AG04449 (cell line): Measurements from ENCODE around the gene FAT1.

DNA sequence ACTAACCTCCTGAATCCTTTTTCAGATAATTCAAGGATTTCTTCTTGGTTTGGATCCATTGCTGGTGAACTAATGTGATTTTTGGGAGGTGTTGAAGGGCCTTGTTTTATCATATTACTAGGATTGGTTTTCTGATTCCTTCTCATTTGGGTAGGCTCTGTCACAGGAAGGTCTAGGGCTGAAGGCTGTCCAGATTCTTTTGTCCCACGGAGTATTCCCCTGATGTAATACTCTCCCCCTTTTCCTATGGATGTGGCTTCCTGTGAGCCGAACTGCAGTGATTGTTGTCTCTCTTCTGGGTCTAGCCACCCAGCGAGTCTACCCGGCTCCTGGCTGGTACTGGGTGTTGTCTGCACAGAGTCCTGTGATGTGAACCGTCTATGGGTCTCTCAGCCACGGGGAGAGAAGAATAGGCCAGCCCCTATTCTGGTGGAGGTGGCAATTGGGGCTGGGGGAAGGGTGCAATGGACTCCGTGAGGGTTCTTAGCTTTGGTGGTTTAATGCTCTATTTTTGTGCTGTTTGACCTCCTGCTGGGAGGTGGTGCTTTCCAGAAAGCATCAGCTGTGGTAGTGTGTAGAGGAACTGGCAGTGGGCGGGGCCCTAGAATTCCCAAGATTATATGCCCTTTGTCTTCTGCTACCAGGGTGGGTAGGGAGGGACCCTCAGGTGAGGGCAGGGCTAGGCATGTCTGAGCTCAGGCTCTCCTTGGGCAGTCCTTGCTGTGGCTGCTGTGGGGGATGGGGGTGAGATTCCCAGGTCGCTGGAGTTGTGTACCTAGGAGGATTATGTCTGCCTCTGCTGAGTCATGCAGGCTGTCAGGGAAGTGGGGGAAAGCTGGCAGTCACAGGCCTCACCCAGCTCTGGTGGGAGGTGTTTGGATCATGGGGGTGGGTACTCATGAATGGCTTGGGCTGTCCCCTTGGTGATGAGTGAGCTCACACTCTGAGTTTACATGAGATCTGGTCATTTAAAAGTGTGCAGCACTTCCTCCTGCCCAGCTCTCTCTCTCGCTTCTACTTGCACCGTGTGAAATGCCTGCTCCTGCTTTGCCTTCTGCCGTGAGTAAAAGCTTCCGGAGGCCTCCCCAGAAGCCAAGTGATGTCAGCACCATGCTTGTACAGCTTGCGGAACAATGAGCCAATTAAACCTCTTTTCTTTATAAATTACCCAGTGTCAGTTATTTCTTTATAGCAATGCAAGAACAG lies 24.3 kb upstream of the PDLIM3 start:
- RRBS: no CpG with 5 or more reads among the region's 14 CpGs

- RRBS: no CpG with 5 or more reads among the region's 10 CpGs
Measured at GRCh38 chr4:185724454-185725326, 87.3 kb downstream of the SORBS2 start.

DNA sequence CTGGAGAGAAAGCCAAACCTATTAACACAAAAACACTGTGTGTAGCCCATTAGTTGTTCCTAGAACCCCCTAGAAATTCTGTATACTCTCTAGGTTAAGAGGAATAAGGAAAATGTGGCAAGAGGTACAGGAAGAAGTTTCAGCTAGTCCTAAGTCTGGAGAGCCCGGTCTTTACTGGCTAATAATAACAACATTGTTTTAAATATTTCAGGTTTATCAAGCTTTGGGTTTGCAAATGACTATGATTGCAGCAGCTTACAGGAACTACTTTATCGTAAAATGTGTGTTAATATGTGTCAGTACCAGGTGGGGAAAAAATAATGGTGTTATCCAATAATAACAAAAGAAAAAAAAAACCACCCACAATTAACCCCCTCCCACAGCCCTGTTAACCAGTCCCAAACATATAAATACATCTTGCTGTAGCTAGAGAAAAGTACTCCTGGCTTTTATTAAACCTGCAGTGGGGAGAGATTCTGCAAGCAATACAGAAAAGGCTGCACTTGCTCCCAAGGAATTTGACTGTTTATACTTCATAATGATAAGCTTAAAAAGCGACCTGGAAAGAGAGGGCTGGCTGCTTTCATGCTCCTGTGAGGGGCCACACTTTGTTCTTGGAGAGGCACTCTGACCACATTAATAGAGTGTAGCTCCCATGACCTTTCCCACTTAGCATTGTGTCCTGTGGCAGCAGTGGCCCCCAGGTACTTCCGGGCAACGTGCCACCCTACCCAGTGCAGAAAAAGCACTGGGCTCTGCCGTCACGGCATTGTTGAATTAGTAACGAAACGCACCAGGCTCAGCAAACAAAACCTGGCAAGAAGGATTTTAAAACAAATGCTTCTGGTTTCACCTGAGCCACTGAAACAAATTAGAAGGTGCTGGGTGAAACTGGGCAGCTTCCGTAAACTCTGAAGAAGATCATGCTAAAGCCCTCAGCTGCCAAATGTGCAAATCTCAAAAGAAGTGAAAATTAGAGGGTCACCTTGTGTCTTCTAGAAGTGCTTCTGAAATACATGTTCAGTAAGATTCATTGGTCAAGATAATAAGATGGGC lies 5.2 kb upstream of the SORBS2 start:
- RRBS: no CpG with 5 or more reads among the region's 10 CpGs

GRCh38 chr4:186015509-186015980 lies 53.4 kb upstream of the TLR3 start:
- RRBS: no CpG with 5 or more reads among the region's 8 CpGs

DNA sequence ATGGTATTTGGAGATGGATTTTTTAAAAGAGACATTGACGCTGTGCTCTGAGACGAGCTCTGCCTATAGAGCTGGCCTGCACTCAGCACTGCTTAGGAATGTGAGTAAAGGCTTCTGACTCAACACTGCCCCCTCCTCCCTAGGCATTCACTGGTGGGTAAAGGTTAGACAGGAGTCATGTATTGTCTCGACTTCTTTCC lies 58.5 kb upstream of the CYP4V2 start:
- RRBS: no CpG with 5 or more reads among the region's 3 CpGs

DNA sequence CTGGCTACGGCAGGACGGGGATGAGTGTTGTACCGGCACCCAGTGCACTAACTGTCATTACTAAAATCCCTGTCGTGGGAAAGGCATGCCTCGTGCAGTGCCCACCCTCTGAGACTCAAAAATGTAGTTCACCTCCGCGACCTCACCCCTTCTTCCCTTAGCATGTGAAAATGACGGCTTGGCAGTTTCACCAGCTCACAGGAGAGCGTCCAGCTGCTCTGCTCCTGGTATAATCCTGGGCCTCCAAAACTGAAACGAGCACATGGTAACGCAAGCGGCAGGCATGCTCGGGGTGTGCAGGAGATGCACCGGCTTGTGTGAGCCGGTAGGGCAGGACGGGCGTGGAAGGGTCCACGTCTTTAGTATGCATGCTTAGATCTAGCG lies 47.4 kb upstream of the CYP4V2 start:
- RRBS: 6% methylated on average over 4 of the region's 19 CpGs

DNA sequence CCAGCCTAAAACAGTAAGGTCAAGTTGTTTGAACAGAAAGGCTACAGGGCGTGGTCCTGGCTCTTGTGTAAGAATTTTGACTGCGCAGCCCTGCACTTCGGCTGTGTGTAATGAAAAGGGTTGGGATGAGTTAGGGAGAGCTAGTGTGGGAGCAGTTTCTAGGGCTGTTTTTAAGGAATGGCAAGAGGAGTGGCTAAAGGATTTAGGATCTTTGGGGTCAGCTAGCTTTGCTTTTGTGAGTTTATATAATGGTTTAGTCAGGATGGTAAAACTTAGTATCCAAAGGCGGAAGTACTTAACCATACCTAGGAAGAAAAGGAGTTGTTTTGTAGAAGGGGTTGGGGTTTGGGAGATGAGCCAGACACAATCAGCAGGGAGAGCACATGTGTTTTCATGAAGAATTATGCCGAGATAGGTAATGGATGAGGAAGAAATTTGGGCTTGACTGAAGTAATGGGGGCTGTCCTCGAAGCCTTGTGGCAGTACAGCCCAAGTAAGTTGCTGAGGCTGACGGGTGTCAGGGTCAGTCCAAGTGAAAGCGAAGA lies 16.8 kb downstream of the KLKB1 start:
- RRBS: no CpG with 5 or more reads among the region's 8 CpGs

DNA sequence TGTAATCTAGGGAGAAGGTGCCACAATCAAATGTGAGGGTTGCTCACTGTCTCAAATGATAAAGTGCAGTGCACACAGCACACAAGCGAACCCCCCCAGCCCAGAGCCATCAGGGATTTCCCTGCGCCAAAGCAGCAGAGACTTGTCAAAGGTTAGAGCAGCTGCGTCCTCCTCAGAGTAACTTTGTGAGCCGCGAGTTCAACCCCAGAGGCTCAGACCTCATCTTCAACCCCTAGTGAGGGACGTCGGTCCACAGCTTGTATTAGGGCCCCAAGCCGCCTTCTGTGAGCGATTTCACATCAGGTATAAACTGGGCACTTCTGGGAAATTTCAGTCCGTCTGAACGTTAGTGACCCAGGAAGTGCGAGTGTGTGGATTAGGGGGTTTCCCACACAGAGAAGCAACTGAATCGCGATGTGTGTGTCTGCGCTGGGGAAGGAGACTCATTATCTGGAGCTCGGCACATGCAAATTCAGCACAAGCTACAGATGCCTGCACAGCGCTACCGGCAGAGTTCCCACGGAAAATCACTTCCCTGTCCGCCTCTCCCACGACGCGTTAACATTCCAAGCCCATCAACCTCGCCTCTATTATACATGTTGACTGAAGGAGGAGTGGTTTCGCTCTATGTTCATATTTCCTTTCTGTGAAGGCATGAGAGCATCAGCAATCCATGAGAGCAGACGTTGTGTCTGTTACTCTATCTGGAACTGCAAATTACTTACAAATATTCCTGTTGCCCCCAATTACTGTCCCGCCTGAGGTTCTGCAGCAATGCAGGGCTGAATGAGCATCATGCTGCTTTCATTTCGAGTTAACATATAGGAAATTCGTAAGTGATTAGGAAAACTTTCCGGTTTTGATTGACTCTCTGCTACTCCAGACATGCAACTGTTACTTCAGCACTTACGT lies 14.8 kb upstream of the MTNR1A start:
- RRBS: no CpG with 5 or more reads among the region's 31 CpGs

DNA sequence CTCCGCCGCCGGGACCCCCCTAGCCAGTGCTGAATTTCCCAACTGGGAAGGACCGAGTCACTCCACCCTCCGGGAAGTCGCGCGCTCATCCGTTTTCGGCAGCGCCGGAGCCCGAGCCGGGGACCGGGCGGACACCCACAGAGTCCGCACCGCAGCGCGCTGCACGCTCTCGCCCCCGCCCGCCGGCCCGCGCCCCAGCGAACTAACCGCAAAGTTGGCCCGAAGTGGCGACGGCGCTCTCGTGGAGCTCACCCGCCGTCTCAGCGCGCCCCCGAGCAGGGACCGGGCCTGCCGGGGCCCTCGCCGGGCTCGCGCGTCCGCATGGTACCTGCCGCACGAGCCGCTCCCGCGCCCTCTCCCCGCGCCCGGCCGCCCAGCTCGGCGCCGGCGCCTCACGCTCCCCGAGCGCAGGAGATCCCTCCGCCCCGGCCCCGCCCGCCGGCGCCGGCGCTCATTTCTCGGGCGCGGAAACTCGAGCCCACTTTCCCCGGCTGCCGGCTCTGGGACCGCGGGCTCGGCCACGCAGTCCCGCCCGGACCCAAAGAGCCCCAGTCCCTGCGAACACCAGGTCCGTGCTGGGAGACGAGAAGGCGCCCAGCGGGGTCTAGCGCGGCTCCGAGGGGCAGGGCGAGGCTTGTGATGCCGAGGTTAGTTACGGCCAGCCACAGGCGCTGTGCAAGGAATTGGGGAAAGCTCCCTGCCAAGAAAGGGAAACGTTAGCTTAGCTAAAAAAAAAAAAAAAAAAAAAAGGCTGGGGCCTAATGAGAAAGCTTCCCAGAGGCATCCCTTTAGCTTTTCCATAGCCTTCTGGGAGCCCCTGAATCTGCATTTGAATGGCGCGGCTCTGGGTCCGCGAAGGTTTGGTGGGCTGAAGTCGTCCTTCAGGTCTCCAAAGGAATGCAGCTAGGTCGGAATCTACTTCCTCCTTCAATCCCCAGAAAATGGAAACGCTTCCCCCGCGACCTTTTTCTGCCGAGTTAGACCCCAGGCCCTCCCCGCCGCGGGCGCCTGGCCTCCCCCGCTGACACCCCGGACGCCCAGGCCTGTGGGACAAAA lies at the start of gene FAT1:
FAT1 (minus strand) TSS at position 400 of the 1,056 bp plus-strand sequence.
- RRBS: 2% methylated on average over 69 of the region's 113 CpGs

DNA sequence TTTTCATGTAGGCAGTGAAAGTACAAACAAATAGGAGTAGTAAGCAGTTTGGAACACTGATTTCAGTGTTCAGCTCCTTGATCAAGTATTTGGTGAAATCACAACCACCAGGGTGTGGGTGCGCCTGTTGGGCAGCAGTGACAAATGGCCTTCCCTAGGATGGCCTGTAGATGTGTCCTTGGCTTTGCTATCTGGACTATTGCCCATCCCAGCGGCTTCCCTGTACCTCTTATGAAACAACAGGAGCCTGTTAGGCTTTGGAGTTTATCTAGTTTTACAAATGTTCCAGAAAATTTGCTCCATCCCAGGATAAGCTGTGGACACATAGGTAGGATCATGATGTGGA lies 216.8 kb upstream of the FAT1 start:
- RRBS: no CpG with 5 or more reads among the region's 2 CpGs

DNA sequence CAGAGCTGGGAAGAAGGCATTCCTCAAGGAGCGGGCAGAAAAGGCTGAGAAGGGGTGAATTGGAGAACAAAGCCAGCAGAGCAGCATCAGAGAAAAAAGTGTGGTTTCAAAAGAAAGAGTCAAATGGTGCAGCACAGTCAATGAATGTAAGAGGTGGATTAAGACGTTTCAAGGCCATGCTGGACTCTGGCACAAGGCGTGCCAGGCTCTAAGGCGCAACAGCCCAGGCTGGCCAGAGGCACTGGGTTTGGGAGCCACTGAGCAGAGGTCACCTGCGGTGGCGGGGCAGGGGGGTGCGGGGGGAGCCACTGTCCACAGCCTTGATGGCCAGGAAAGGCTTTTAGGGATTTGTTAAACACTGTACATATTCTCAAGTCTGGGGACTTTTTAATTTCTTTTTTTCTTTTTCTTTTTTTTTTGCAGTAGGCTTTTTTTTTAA lies 222.5 kb upstream of the FAT1 start:
- RRBS: no CpG with 5 or more reads among the region's 7 CpGs

DNA sequence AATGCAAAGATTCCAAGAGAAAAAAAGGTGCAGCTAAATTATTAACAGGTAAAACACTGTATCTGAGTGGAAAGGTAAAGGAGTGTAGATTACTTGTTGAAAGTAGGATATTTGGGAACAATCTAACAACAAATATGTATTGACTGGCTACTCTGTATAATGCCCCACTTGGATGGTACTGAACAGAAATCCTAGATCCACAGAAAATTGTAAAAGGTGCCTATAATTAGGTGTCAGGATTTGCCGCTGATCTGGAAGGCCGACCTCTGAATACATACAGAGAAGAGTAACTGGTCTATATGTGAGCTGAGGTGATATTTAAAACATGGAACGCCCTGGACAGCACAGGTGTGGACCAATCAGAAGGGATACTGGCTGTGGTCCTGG lies 319.7 kb upstream of the FAT1 start:
- RRBS: no CpG with 5 or more reads among the region's 3 CpGs

DNA sequence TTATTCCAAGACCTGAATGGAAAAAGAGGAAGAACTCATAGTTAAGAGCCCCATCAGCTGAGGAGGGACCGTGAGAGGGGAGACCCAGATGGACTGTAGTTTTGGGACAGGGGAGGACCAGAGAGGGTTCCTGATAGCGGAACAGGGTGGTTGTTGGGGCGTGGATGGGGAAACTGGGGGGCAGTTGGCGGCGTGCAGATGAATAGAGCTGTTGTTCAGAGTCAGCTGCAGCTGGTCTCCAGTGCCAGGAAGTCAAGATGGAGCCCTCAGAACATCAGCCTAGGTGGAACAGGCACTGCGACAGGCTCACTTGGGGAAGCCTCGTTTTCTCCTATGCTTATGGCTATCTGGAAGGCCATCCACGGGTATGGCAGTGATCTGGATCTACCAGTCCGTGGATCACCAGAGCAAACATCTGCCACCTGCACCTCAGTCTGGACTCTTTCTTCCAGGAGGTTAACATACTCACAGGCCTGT lies 471.2 kb upstream of the FAT1 start:
- RRBS: no CpG with 5 or more reads among the region's 9 CpGs

DNA sequence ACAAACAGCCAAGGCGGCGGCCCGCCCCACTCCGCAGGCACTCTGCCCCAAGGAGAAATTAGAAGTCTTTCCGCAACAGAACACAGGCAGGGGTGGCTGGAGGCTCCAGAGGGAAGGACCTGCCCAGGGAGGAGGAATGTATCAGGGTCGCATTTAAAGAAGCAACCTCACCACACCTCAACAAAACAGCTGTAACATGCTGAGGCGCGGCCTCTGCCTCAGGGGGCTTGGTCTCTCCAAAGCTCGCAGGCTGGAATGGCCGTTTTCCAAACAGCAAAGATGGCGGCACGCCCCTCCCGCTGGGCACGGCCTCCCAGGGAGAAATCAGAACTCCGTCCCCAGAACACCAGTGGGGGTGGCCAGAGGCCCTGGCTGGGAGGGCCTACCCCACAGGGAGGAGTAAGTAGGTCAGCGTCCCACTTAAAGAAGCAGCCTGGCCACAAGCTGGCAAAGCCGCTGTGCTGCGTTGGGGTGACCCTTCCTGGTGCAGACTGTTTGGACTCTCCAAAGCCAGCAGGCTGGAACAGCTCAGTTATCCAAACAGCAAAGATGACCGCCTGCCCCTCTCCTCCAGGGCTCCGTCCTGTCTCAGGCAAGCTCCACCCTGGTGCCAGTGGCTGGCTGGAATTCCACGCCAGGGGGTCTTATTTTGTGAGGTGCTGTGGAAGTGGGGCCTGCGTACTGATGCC lies 862.7 kb downstream of the TRIML1 start:
- RRBS: no CpG with 5 or more reads among the region's 22 CpGs

DNA sequence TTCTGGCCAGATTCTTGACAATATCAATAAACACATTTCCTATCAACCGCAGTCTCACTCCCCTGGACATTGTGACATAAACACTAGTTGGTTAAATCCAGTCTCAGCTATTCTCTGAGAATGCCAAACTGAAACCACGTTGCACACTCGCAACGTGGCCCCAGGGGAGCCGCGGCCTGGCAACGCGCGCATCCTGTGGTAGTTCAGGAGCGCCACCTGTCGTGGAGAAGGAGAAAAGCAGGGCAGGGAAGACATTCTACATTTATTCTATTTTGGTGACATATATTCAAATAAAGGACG lies 738.5 kb upstream of the FRG1 start:
- RRBS: no CpG with 5 or more reads among the region's 12 CpGs

- RRBS: no CpG with 5 or more reads among the region's 10 CpGs
Measured at GRCh38 chr4:189787289-189787805, 153.3 kb upstream of the FRG1 start.

DNA sequence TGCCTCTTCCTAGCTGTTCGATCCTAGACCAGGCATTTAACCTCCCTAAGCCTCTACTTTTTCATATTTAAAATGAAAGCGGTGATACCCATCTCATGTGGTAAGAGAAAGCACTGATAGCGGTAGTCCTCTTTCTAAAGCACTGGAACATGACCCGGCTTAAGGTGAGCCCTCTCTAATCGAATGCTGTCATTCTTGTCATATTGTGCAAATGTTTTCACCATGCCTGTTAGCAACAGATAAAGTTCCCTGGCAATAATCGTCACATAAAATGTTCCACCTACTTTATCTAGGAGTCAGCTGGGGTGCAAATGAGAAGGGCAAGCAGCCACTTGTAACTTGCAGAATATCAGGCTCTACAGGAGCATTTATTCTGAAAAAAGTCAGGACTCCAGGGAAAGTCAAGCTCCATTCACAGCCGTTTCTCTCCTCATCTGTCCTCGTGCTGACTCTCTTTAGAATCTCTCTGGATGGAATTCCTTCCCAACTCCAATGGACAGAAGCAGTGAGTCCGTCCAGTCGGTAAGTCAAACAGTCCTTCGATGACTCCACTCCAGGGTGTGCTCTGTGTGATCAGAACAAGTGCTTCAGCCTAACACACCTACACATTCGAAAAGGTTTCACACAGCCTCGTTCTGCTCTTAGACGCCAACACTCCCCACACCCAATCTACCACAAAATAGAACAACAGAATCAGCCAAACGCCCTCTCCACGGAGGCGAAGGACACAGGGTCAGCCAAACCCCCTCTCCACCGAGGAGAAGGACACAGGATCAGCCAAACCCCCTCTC lies 101.8 kb upstream of the FRG1 start:
- RRBS: no CpG with 5 or more reads among the region's 18 CpGs

DNA sequence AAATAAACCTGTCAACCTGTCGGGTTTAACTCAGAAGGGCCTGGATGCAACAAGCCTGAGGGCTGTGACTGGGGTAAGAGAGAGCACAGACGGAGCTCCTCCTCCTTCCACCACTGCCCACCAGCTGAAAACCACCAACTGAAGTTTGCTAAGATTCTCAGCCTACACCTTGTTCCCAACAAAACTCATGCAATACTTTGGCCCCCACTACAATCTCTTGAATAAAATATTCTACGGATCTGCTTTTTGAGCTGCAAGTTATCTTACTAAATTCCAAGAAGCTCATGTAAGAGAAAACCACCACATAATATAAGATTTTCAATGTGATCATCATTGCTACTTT lies 25.4 kb upstream of the FRG1 start:
- RRBS: no CpG with 5 or more reads among the region's 3 CpGs

DNA sequence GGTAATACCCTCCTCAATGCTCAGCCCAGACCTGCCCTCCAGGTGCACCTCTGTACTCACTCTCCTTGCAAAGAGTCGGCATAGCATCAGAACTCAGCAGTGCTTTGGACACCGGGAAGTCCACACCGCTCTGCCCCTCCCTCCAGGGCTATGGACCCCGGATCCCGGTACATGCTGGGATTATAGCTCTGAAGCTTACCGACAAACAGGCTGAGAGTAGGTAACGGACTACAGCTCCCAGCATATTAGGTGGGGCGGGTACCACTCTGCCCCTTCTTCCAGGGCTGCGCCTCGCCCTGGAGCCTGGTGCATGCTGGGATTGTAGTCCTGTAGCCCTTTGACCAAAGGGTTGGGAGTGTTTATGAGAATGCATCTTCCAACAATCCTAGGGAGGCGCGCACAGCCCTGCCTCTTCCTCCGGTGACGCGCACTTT lies 22.3 kb upstream of the FRG2 start:
- RRBS: no CpG with 5 or more reads among the region's 15 CpGs

GRCh38 chr4:190049736-190050127 lies 22.7 kb upstream of the FRG2 start:
- RRBS: no CpG with 5 or more reads among the region's 13 CpGs